Skin of body (tissue), 2 donors: ENCODE measurements around a stretch of chr9.

- RAMPAGE, long total RNA = no peak
Measured at GRCh38 chr9:87933728-87934138, 22.3 kb upstream of the ENSG00000283205 start.

DNA sequence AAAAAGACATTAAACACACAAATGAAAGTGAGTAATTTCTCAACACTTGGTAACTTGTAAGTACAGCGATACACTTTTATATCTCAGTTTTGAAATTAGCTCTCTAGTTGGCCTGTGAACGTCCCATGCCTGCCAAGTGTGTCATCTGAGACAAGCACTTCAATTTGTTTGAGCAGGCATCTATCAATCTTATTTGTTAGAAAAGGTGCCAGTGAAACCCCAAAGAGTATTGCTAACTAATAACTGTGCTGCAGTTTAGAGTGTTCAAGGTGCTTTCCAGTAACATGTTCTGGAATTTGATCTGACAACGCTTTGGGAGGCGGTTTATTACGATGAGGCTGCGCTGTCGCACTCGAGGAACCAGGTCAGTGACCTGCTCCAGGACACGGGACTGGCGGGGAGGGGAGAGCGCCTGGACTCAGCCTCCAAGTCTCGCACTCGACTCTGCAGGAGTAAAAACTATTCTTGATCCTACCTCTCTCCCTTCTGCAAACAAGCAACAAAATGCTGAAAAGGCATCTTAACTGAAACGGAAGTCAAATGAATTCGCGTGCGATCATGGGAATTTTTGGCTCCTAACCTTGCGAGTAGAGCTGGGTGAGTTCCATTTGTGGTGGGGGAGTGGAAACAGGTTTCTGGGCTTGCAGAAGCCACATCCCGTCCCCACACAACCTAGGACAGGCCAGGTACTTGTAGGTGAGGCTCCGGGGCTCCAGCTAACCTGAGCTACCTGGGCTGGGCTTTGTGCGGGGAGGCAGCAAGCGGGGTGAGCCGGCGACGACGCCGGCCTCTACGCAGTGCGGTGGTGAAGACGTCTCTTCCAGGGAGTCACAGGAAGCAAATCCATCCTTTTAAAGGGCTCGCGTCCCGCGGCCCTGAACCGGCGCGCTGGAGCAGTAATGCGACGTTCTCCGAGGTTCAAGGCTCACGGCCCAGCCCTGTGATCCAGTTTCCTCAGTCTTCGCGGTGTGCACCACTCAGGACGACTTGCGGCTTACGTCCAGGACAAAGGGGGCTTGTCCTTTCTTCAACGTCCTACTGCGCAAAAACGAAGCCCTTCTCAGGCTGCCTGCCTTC, 826 bp upstream of the SPIN1 start:
- RAMPAGE, long total RNA = no peak

DNA sequence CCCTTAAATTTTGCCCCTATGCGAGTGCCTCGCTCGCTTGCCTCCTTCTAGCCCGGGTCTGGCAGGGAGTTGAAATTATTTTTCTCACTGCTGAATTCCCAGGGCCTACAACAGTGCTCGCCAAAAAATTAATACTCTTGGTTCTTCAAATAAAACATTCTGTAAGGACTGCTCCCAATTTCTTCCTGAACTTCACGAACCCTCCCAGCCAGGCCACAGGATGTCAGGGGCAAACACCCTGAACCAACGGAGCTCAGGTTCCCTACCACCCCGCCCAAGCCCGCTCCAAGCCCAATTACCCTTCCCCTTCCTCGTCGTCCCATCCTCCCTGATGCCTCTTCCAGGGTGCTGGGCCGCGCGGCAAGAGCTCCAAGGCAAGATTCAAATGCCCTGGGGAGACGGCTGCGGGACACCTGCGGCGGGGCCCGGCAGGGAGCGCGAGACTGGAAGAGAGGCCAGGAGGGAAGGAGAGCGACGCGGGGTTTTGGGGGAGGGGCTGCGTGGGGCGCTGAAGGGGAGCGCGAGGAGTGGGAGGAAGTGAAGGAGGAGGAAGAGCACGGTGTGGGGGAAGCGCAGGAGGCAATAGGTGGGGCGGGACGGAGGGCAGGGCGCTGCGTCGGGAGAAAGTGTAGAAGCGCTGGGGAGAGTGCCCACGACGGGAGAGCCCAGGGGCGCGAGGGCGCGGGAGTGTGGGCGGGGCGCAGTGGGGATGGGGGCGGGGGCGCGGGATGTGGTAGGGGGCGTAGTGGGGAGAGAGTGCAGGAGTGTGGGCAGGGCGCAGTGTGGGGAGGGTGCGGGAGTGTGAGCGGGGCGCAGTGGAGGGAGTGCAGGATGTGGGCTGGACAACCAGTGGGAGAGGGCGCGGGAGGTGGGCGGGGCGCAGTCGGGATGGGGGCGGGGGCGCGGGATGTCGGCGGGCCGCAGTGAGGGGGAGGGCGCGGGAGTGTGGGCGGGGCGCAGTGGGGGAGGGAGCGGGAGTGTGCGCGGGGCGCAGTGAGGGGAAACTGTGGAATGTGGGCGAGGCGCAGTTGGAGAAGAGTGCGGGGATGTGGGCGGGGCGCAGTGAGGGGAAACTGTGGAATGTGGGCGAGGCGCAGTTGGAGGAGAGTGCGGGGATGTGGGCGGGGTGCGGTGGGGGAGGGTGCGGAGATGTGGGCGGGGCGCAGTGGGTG, 877 bp upstream of the NXNL2 start:
- RAMPAGE, long total RNA = no peak

DNA sequence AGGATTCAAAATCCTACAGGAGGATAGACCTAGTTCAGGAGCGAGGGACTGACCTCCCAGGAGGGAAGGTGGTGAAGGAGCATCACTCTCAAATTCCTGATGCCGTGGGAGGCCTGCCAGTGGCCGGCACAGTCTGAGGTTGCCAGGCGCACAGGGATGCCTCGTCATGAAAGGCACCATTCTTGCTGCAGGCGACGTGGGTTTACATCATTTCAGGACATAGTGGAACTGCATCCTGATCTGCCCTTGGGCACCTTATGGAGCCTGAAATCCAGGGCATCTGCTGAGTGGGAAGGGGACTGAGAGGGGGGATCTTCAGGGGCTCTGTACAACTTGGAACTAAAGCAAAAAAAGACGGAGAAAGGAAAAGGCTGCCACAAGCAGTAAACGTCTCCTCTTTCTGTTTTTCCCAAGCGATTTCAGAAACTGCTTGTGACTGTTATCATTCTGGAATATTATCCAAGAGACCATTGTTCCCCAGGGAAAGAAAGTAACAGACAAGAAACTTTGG, 163.2 kb upstream of the S1PR3 start:
- RAMPAGE, long total RNA = no peak

GRCh38 chr9:88978015-88978400, 13.3 kb upstream of the S1PR3 start:
- RAMPAGE, long total RNA = no peak

DNA sequence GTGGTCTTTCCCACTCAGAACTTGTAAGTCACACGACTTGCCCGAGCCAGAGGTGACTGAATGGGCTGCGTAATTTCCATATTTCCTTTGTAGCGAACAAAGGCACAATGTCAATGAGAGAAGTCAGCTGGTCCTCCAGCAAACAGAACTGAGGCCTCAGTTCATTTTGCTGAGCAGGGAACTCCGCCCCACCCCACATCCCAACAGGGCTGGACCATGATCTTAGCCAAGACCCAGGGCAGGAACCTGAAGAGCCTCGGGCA, 30.6 kb downstream of the S1PR3 start:
- RAMPAGE, long total RNA = no peak

DNA sequence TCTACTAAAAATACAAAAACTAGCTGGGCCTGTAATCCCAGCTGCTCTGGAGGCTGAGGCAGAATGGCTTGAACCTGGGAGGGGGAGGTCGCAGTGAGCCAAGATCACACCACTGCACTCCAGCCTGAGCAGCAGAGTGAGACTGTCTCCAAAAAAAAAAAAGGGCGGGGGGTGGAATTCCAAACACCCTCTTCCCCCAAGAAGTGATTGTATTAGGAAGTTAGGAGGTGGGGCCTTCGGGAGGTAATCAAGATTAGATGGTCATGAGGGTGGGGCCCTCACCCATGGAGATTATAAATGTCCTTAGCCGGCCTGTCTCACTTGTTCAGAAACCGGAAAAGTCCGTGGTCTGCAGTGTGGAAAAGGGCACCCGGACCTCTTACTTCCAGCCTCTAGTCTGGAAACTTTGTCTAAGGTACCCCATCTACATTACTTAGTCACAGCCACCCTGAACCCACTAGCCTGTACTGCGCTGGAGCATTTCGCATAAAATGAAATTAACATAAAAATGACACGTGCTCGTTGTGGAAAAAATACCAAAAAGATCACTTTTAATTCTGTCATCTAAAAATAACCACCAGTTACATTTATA, 1.4 kb upstream of the CKS2 start:
- RAMPAGE, long total RNA = no peak

GRCh38 chr9:89345153-89345881, 27.0 kb downstream of the SECISBP2 start:
- RAMPAGE, long total RNA = no peak

DNA sequence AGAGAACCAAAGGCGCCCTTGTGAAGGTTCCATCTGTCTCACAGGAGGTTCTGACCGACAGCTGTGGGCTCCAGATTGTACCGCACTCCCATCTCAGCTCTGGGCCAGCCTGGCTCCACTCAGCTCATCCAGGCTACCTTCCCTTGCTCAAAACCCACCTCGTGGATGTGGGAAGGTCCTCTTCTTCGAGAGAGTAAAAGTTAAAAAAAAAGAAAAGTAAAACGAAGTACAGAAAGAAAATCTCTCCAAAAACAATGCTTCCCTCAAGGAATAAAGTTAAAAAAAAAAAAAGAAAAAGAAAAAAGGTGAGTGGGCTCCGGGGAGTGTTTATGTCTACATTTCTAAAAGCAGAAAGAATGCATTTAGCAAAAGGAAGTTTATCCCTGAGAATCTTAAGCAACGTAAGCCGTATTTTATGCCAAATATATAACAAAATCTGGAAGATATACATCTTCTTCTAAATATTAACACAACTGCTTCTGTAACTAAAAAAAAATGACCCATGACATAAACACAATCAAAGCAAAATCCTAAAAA, 59.5 kb downstream of the SECISBP2 start:
- RAMPAGE, long total RNA = no peak

DNA sequence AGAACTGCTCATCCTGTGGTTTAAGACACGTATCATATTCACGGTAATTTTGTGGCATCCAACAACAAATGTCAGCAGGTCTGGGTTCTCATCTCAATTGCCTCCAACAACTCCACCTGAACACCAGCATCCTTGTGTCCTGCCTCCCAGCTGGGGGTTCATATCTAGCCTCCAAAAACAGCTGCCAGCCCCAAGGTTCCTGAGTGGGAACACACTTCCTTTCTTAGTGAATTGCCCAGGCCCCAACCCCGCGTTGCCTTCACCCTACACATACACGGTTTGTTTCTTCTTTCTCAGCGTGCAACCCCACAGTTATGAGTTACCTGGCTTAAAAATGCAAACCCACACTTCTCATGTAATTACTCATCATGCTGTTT, 77.9 kb downstream of the SEMA4D start:
- RAMPAGE, long total RNA = no peak

GRCh38 chr9:89444179-89444676, 53.7 kb downstream of the SEMA4D start:
- RAMPAGE, long total RNA = no peak

- RAMPAGE, long total RNA = no peak
Measured at GRCh38 chr9:89477839-89478329, 20.0 kb downstream of the SEMA4D start.

GRCh38 chr9:89496728-89497697, 900 bp downstream of the SEMA4D start:
- RAMPAGE, long total RNA = no peak

DNA sequence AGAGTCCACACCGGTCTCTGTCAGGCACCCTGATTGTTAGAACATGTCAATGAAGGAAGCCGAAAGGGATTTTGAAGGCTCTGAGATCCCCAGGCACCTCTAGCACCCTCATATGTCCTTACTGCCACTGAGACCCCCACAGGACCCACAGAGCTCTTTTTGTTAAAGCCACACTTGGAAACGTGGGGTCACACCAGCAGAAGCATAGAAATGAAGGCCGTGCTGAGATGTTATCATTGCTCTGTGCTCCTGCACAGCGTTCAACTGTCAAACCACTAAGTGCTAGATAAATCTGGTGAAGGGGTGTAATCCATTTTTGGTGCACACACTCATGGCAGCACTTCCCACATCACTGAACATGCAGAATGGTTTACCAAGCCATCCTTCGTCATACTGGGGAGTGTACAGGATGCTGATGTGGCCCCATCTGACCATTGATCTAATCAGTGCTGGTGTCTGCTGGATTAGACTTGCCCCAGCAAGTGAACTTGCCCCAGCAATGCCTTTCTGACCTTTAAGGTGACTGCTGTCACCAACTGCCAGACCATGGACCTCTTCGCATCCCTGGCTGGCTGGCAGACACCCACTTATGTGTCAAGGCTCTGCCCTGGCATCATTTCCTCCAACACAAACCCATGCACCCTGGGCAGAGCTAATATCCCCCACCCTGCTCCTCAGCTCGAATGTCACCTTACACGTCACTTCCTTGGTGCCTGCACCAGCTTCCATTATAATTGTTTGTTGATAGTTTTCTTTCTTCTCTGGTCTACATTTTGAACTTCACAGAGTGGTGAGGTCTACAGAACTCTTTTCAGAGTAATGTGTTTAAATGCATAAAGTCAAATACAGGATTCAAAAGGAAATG, 4.2 kb upstream of the SEMA4D start:
- RAMPAGE, long total RNA = no peak

DNA sequence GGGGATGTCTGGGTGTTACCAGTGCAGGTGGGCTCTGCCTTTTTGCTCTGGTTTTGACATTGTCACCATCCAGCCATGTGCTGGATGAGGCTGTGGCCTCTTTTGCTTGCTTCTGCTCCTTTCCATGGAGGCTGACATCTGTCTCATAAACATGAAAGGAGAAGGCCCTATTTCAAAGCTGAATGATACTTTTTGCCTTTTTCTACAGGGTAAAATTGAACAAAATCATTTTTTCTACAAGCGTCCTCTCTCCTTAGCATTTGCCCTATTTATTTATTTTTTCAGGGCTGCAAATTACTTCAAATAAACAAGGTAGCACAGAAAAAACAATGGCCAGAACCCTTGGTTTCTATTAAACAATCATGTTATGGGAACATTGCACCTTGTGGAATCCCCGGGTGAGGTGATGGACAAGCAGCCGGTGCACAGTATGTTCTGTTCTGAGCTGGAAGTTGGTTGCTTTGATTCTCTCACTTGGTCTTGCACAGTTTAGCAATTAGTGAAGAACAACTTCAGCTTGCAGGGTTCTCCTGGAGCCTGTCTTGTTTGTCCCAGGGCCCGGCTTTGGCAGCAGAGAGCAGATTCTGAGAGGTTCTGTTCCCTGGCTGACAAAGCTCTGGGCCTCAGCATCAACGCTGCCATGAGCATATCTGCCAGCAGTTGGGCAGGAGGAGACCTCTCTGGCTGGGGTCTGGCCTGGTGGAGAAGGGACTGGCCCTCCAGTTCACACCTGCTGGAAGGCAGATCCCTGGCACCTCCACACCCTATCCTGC, 16.7 kb downstream of the GADD45G start:
- RAMPAGE, long total RNA = no peak

- RAMPAGE, long total RNA = no peak
Measured at GRCh38 chr9:89664787-89665393, 60.1 kb downstream of the GADD45G start.

GRCh38 chr9:89674553-89675388, 70.0 kb downstream of the GADD45G start:
- RAMPAGE, long total RNA = no peak

DNA sequence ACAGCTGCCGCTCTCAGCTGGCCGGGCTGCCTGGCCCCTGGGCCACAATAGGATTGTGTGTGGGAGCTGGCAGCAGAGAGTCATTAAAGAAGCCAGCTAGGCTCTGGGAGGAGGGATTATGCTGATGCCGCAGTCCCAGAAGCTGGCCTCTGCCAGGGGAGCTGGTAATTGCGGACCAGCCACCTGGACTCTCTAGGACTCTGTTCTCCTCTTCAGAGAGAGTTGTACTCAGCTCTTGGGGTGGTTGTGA, 145.5 kb downstream of the GADD45G start:
- RAMPAGE, long total RNA = no peak

GRCh38 chr9:89886572-89886898, 281.7 kb downstream of the GADD45G start:
- RAMPAGE, long total RNA = no peak

- RAMPAGE, long total RNA = no peak
Measured at GRCh38 chr9:90880589-90880944, 78.9 kb downstream of the SYK start.